Mesothelial cell of epicardium (in vitro differentiated cells): ENCODE data around the genes MBOAT7 and LILRA5.

- PRO-cap, result no peak
Measured at GRCh38 chr19:54189486-54190044, at the start of gene MBOAT7. Gene MBOAT7, minus strand, starts transcription at chr19:54189580.

- PRO-cap, result no peak
Measured at GRCh38 chr19:54217661-54218622, 4.9 kb downstream of the LILRB3 start.

GRCh38 chr19:54250600-54251323 is 6.3 kb downstream of the LILRB5 start:
- PRO-cap, result no peak

- PRO-cap, result no peak
Measured at GRCh38 chr19:54313028-54313412, at the start of gene LILRA5. Gene LILRA5, minus strand, starts transcription at chr19:54313166.

DNA sequence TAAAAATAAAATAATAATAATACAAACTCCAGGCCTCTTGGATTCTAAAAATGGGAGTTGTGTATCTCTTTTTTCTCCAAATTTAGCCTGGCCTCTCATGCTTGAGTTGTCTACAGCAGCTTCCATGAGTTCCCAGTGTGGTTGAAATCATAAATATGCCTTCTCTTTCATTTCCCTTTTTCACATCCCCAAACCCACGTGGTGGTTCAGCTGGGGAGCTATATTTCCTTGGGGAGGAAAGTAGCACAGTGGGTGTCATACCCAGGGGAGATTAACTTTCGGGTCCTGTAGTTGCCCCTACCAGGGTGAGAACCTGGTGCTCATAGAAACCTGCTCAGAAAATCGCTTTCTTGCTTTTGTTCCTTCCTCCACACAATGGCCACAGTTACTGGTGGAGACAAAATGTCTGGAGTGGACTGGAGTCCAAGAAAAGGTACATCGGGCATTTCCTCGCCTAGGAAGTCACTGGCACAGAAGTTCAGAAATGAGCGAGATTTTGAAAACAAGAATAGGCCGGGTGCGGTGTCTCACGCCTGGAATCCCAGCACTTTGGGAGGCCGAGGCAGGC is 7.0 kb upstream of the LILRA4 start:
- PRO-cap, result no peak

DNA sequence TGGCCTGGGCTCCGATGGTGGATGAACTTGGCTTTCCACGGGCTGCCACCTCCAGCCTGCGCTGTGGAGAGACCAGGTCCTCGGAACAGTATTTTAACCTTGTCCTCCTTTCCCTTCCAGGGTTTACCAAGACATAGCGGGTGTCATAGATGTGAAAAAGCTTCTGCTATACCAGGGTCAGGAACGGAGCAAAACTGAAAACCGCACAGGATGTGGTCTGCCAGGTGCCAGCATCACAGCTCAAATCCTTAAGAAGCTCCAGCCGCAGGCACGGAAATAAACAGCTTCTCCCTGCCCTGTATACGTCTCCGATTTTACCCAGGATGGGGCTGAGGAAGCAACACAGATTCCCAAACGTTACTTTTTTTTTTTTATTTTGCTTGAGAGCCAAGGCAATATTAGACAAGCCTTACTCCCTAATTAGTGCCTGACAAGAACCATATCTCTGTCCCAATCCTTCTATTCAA is 5.7 kb upstream of the LAIR1 start:
- PRO-cap, result no peak

GRCh38 chr19:54417932-54419126 is 3.1 kb downstream of the TTYH1 start:
- PRO-cap, result no peak

DNA sequence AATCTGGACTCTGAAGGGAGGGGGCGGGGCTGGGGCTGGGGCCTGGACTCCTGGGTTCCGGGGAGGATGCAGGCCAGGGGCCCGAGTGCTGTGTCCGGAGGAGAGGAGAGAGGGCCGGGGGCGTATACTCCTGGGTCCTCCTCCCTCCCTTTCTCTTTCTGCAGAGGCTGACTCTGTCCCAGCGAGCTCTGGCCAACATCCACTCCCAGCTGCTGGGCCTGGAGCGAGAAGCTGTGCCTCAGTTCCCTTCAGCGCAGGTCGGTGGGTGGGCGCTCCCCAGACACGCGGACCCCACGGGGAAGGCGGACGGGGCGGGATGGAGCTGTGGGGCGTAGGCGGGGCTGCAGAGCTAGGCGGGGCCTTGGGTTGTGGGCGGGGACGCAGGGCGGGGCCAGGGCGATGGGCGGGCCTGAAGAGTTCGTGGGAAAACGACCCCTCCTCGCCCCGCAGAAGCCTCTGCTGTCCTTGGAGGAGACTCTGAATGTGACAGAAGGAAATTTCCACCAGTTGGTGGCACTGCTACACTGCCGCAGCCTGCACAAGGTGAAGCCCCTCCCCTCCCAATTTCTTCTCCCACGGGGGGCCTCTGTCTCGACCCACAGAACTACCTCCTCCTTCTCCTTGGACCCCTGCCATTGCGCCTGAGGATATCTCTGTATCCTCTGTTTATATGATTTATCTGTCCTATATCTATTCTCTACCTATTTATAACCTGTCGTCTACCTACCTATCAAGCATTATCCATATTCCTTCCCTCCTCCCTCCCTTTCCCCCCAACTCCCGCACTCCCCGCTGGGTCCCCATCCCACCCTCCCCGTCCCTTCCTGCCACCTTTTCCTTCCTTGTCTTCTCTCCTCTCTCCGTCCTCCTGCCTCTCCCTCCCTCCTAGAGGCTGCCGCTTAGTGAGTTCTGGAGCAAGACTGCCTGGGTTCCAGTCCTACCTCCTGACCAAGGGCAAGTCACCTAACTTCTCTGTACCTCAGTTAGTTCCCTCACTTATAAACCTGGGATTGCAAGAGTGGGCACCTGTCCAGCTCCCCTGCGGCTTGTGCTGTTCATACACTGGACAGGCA is 15.7 kb downstream of the TTYH1 start:
- PRO-cap, result no peak

DNA sequence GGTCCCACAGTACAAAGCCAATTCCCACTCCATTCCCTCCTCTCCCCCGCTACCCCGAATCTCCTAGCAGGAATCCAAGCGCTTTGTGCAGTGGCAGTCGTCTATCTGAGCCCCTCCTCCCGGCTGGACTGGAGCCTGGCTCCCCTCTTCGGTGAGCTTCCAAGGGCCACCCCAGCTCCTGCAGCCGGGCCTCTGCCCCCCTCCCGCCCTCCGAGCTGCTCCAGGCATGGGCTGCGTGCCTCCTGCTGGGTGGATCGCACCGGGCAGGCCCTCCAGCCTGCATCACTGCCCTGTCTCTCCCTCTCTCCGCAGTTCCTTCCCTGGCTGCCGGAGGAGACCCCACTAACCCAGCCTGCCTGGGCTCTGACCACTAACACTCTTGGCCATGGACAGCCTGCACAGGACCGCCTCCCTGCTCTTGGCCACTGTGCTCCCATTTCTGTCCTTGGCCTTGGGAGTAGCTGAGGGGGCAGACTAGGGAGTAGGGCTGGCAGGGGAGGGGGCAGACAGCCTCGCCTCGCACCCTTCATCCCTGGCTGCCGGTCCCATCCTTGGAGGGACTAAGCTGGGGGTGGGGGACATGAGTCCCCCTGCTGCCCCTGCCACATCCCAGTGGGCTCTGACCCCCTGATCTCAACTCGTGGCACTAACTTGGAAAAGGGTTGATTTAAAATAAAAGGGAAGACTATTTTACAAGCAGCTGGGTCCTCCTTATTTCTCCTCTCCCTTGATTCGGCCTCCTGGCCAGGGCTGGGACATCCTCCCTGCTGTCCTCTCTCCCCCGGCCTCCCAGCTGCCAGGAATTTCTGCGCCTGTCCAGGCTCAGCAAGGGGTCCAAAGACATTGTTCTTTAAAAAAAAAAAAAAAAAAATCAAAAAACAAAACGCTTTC is 12.7 kb upstream of the LENG8 start:
- PRO-cap, result no peak

- PRO-cap, result no peak
Measured at GRCh38 chr19:54497881-54498079, 4.9 kb upstream of the LAIR2 start.

- PRO-cap, result no peak
Measured at GRCh38 chr19:54551889-54552350, 21.7 kb upstream of the LILRA2 start.

DNA sequence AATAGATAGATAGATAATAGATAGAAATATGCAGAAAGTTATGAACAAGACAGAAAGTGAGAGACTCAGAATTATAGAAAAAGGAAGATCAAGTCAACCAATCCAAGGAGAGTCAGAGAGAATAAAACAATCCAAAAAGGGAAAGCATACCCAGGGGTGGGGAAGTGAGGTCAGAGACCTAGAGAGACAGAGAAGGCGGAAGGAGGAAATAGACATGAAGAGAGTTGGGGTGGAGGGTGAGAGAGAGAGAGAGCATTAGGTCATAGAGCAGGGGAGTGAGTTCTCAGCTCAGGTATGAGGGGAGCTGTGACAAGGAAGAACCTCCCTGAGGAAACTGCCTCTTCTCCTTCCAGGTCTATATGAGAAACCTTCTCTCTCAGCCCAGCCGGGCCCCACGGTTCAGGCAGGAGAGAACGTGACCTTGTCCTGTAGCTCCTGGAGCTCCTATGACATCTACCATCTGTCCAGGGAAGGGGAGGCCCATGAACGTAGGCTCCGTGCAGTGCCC is 5.1 kb downstream of the KIR3DL2 start:
- PRO-cap, result no peak

DNA sequence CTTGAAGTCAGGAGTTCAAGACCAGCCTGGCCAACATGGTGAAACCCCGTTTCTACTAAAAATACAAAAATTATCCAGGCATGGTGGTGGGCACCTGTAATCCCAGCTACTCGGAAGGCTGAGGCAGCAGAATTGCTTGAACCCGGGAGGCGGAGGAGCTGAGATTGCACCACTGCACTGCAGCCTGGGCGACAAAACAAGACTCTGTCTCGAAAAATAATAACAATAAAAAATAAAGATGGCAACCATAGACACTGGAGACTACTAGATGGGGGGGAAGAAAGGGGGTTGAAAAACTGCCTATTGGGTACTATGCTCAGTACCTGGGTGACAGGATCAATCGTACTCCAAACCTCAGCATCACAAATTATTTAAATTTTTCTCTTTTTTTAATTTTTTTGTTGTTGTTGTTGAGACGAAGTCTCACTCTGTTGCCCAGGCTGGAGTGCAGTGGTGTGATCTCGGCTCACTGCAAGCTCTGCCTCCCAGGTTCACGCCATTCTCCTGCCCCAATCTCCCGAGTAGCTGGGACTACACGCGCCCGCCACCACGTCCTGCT is 10.5 kb downstream of the FCAR start:
- PRO-cap, result no peak

GRCh38 chr19:55011577-55012262 is 26.3 kb downstream of the GP6 start:
- PRO-cap, result no peak

DNA sequence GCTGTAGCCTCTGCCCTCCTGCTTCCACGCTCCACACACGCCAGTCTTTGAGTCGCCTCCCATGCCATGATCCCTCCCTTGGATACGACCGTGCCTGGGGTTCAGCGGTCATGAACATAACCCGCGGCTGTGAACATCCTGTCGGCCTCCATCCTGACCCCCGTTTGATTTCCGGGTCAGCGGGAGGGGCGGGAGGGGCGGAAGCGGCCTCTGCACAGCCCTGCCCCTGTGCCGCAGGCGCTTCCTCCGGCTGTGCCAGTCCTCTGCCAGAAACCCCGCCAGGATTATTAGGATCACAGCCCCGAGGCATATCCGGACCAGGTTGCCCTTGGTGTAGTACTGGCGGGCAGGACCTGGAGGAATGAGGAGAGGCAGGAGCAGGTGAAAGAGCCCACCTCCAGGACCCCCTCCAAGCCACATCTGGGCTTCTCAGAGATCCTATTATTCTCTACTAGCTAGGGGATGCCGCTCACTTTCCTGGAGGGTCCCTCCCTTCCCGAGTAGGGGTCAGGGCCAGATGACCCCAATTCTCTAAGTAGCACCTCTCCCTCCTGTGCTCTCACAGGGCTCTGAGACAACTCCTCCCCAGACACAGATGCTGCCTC is 23.1 kb downstream of the GP6 start:
- PRO-cap, result no peak

DNA sequence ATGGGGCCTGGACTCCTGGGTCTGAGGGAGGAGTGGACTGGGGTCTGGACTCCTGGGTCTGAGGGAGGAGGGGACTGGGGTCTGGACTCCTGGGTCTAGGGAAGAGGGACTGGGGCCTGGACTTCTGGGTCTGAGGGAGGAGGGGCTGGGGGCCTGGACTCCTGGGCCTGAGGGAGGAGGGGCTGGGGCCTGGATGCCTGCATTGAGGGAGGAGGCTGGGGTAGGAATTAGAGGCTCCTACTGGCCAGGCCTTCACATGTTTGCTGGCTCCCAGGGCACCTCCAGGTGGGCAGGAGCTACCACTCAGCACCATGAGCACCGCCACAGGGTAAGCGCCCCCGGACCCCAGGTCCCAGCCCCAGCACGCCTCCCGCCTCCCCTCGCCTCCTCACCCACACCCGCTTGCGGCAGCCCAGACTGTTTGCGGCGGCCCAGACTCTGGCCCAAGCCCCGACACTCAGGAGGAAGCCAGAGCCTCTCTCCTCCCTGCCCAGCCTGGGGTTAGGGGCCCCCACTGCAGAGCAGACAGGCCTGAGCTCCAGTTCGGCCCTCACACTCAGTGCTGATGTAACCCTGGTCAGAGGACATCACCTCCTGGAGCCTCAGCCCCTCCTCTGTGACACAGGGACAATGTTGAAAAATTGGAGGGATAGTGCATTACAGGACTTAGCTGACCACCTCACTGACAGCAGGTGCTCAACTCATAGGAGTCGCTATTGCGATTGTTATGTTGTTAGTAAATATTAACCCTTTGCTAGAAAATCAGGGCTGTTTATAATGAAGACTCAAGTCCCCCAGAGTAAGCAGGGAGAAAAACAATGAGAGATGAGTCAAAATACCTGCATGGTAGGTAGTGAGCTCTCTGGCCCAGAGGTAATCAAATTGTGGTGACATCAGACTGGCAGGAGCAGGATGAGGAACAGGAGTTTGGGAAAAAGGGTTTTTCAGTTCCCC is 742 bp downstream of the EPS8L1 start:
- PRO-cap, result no peak

- PRO-cap, result no peak
Measured at GRCh38 chr19:55083709-55084508, 8.2 kb downstream of the EPS8L1 start.

- PRO-cap, result no peak
Measured at GRCh38 chr19:55087405-55087876, 11.8 kb downstream of the EPS8L1 start.

DNA sequence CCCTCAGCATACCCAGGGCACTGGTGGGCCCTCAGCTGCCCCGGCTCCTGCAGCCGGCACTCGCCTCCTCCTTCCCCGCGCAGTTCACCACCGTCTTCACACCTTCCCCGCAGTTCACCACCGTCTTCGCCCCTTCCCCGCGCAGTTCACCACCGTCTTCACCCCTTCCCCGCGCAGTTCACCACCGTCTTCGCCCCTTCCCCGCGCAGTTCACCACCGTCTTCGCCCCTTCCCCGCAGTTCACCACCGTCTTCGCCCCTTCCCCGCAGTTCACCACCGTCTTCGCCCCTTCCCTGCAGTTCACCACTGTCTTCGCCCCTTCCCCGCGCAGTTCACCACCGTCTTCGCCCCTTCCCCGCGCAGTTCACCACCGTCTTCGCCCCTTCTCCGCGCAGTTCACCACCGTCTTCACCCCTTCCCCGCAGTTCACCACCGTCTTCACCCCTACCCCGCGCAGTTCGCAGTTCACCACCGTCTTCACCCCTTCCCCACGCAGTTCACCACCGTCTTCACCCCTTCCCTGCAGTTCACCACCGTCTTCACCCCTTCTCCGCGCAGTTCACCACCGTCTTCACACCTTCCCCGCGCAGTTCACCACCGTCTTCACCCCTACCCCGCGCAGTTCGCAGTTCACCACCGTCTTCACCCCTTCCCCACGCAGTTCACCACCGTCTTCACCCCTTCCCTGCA is 20.6 kb downstream of the PPP1R12C start:
- PRO-cap, result no peak

- PRO-cap, result no peak
Measured at GRCh38 chr19:55145986-55146788, 2.8 kb downstream of the TNNT1 start.